ReNcell CX (cell line): ENCODE results near the genes CCL7, SLFN13, SLFN12L and CCL14.

GRCh38 chr17:34270041-34270398, at the start of gene CCL7:
Gene CCL7, plus strand, starts transcription at chr17:34270221.
- PRO-cap = no peak

GRCh38 chr17:34387011-34387748, 24.1 kb upstream of the CCL1 start:
- PRO-cap = no peak

DNA sequence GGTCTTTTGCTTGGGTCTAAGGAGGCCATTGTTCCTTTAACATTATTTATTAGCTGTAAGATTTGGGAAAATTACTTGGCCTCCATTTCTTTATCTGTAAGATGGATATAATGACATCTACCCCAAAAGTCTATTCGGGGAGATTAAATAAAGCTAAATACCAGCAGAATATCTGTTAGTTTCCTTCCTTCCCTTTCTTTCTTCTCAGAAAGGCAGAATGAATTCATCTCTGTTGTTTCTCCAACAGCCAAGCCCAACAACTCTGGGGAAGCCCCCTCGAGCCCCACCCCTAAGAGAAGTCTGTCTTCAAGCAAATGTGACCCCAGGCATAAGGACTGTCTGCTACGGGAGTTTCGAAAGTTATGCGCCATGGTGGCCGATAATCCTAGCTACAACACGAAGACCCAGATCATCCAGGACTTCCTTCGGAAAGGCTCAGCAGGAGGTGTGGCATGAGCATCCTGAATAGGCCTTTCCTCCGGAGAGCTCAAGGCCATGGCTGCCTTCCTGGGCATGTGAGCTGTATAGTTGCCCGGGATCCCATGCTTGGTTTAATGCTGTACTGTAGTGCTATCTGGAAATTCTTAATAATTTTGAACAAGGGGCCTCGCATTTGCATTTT, 9.0 kb downstream of the LIG3 start:
- PRO-cap = no peak

DNA sequence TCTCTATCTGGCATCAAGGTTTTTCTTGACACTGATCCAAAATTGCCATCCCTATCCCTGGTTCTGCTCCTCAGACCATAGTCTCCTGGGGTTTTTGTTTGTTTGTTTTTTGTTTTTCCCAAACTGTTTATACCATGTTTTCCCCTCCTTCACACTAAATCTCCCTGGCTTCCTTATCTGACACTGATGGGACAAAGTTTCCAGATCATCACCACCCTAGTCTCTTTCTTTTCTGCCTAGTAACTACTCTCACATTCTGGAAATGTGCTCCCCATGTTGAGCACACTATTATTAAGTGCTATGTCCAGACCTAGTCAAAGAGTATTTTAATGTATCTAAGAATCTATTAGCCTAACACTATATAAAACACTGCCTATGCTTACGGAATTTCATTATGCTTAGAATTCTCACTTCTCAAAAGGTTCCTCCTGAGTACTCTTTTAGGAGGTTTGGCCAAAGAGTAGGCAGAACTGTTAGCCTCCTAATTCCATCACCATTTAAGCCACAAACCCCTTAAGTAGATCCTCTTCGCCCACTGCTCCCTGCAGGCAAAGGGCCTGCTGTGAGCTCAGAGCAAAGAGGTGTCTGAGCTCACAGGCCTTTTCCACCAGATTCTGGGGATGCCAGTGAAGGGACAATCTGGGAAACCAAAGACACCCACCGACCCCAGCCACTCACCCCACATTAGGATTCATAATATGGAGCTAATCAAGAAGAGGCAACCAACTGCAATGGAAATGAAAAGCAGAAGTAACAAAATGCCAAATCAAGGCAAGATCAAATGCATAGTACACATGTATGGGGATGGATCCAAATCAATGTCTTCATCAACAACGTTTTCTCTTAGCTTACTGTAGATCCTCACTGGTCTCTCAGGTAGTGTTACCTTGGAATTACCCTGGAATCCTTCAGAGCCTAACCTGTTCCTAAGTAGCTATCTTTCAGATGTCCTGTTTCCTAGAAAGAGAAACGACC, 37.9 kb downstream of the LIG3 start:
- PRO-cap = no peak

DNA sequence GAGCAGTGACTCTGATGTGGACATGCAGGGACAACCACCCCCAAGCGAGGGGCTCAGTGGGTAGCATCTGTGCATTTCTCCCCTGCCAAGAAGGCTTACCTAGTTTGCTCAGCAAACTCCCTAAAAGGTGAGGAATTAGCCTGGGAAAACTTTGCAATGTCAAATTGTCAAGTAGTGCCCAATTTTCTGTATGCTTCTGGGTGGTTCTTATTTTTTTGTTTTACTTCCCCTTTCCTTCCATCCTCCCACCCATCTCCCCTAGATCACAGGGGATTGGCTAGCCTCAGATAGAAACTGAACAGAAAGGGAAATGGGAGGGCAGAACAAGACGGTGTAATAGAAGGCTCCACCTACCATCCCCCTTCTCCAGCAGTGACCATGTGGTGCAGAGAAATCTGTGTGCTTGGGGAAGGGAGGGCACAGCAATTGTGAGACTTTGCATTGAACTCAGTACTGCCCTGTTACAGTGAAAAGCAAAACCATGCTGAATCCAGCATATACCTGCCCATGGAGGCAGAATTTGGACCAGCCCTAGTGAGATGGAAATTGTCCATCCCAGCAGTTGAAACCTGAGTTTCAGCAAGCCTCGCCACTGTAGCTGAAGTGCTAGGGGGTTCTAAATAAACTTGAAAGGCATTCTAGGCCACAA, 5.4 kb downstream of the SLFN11 start:
- PRO-cap = no peak

DNA sequence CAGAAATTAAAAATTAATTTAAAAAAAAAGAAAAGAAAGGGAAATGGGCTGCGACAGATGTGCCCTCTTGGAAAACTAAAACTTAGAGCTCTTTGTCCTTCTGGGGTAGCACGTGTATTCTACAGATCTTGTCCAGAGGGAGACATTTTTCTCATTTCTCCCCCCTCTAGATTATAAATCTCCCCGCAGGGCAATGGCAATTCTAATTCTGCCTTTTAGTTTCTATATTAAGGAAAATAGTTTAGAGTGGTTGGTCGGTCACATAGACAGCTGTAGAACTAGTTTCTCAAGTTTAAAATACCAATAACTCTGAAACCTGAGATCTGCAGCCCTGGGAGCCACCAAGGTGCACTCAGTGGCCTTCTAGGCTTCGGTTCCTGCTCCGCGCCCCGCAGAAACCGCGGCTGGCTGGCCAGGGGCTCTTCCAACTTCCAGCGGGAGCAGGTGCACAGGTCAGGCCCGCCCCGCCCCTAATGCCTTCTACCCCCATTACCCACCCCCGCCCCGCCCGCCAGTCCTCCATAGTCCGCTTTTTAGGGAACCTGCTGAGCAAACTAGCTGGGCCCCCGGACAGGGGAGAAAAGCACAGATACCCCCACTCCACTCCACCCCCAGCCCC, 536 bp downstream of the SLFN11 start:
- PRO-cap = no peak

- PRO-cap = no peak
Observed at GRCh38 chr17:35375851-35376109, 2.4 kb upstream of the SLFN11 start.

- PRO-cap = no peak
Observed at GRCh38 chr17:35431993-35432131, 438 bp downstream of the SLFN12 start.

- PRO-cap = bidirectional peak, plus-strand start at chr17:35448371, minus-strand start at chr17:35448358
Observed at GRCh38 chr17:35448115-35449086, at the start of gene SLFN13. Gene SLFN13, minus strand, starts transcription at chr17:35448766.

- PRO-cap = no peak
Observed at GRCh38 chr17:35537525-35537936, at the start of gene SLFN12L. Gene SLFN12L, minus strand, starts transcription at chr17:35537678.

DNA sequence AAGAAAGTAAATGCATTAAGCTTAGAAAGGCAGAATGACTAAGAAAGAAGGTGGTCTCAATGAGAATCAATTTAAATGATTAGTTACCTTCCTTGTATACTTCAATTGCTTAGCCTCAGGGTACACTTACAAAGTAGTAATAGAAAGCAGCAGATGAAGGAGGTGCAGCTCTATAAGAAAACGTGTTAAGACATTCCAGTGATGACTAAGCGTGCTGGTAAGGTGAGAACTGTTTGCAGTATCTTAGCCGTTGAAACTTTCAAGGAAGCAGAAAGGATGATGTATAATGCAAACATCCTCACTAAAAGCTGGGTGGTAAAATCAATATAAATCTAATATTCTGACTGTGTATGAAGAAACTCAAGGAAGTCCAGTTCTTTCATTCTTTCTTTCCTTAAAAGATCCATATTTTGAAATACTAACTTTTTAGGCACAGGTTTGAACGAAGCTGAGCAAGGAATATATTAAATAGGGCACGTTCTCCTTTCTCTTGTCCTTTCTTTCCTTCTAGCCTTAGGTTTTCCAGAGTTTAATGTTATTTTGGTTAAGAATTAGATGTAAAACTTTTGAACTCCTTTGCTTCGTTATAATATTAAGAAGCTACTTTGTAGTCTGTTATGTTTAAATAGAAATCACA, 1.5 kb downstream of the AP2B1 start:
- PRO-cap = no peak

GRCh38 chr17:35607399-35608079, 20.4 kb downstream of the AP2B1 start:
- PRO-cap = no peak

DNA sequence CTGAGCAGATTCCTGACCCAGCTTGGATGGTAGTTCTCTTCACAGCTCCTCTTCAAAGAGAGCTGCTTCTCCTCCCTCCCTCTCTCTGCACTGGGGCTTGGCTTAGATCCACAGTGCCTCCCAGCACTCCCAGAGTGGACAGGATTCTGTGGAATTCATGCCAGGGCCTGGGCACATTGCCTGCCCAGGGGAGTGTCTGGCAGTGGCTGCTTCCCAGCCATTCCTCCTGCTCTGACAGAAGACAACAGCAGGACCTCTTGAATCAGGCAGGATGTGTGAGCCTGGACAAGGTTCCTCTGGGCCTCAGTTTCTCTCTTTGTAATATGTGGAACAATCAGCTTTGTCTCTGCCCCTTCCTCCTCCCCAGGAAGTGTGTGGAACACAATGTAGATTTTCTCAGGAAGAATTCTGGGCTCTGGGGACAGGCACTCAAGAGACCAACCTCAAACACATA, 4.6 kb upstream of the MMP28 start:
- PRO-cap = unidirectional peak, minus-strand start at position 86 of the sequence

DNA sequence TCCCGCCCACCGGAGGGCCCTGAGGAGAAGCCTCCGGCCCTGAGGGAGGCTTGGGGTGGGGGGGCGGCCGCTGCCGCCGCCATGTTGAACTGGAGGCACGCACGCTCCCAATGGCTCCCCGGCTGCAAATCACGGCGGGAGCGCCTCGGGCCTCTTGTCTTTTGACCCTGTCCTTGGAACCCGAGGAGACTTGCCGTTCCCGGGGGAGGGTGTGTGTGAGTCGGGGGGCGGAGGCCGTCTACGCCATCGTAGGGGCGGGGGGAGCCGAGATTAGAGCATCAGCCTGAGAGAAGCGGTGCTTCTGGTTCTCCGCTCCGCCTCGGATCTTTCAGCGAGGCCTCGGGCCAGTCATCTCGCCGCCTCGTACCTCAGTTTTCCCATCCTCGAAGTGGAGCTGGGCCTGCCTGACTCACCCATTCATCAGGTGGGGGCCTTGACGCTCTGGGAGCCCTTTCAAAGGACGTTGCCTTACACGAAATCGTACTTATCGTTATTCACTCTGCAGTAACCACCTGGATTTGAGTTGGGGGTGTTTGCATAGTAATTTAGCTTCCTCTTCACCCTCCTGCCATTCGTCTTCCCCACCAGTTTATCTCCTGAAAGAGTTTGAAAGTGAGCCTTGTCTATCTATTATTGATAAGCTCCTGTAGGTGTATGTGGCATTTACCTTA, 491 bp downstream of the TAF15 start:
- PRO-cap = no peak

DNA sequence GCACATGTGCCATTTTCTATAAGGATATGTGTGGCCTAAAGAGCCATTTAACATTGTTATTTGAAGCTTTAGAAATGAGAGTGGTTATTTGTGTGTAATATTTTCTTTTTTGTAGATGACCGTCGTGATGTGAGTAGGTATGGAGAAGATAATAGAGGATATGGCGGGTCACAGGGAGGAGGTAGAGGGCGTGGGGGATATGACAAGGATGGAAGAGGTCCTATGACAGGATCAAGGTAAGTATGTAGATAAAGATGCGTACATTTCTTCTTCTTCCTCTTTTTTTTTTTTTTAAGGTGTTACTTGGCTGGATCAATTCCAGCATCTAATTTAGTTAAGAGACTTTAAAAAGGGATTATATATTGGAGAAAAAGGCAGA, 14.7 kb downstream of the TAF15 start:
- PRO-cap = no peak

GRCh38 chr17:35846963-35847302, 21.8 kb downstream of the HEATR9 start:
- PRO-cap = no peak

- PRO-cap = no peak
Observed at GRCh38 chr17:35986477-35986971, at the start of gene CCL14. Gene CCL14, minus strand, starts transcription at chr17:35986729.

GRCh38 chr17:36066296-36067191, 2.5 kb downstream of the CCL18 start:
- PRO-cap = no peak

- PRO-cap = no peak
Observed at GRCh38 chr17:36127882-36128350, 24.3 kb downstream of the CCL4 start.

DNA sequence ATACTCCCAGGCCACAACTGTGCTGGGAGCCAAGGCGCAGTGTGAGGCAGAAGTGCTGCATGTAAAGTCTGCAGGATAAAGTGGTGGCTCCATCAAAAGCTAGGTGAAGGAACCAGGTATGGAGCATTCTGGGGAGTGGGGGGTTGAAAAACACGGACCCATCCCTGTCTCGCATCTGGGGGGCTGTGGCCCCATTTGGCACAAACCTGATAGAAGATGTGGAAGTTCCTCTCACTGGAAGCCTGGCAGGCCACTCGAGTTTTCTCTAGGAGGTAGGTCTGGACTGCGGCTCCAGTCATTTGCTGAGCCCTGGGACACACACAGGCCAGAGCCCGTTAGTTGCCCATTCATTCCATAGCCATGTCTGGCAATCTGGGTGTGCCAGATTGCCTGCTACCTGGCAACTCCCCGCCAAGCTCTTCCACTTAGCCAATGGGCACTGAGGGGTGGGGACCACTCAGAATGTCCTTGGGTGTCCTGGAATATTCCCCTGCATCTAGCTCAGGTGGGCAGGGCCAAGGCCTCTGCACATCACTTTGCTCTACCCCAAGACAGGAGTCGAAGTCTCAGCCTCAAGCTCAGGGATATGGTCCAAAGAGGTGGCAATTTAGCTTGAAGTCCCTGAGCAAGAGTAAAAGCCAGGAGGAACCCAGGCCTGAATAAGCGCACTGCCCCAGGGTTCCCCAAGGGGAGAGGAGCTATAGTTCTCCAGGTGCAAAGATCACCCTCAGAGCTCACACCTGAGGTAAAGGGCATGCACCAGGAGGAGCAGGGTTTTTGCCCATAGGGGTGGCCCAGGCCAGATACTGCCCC, 20.2 kb downstream of the MYO19 start:
- PRO-cap = no peak